Panc1 (cell line): ENCODE measurements around a stretch of chr2.

DNA sequence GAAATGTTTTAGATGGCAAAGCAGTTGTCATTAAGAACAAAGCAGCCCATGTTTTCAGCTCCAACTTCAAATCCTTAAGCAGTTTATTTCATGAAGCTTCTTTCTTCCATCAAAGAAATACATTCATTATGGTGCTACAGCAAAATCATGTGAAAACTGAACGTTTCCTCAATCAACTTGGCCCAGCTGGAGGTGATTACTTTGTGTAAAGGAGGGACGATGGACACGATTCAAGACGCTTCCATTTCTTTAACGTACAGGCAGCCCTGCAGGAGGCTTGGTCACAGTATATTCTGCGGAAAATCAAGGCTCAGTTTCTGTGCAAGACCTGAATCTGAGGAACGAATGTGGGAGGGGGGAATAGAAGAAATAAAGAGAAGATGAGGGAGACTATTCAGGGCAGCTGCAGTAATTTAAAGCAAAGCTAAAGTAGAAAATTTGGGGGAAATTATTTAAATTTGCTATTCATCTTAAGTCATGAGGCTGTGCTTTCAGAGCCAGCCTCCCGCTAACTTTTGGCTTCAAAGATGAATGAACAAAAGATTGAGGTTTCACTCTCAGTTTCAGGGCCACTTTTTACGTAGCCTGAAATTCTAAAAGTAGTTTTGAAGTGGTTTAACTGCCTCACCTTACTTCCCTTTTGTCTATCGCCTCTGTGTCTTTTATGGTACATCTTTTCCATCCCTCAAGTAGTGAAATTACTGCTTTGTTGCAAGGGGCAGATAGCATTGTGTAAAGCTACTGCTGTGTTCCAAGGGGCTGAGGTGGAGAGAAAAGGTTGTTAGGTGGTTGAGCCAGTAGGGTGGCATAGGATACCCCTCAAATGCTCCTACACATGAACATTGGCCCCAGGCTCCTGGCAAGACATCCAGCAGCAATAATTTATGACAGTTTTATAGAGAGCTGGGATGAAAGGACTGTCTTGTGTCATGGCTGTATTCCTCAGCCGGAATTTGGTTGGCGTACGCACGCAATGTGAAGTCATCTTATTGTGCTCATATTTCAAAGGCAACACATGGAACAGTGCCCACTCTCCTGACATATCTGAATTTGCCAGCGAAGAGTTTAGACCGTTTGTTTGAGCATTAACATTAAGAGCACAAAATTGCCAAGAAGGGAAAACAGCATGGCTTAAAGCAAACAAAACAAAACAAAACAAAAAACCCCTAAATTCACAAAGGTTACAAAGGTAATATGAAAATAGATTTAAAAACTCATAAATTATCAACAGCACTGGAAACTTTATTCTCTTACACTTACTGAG, 32.0 kb downstream of the QPCT start:
- RRBS, 2 experiments, result no CpG with 5 or more reads among the region's 16 CpGs

DNA sequence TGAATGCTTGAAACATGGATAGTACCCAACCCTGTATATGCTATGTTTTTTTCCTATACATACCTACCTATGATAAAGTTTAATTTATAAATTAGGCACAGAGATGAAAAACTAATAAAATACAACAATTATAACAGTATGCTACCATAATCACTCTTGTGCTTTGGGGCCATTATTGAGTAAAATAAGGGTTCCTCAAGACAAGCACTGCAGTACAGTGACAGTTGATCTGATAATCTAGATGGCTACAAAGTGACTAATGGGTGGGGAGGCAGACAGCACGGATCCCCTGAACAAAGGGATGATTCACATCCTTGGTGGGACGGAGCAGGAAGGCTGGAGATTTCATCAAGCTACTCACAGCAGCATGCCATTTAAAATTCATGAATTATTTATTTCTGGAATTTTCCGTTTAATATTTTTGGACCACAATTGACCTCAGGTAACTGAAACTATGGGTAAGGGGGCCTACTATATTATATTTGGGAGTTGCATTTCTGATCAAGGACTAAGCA, 109.2 kb downstream of the CDC42EP3 start:
- RRBS, 2 experiments, result no CpG with 5 or more reads among the region's 3 CpGs

DNA sequence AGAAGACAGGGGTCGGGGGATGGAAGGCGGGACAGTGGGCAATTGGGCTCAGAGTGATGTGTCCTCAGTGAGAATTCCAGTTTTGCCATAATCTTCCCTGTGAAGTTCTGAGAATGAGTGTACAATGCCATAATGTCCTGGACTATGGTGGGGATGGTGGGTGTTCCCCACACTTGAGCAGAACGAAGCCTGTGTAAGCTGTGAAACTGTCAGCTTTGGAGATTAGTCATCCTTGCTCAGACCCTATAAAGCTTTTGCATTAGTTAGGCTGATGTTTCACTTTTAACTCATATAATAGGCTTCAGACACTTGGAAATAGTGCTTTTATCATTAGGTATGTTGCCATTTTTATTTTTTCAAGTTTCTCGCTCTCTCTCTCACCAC, 47.4 kb downstream of the CDC42EP3 start:
- RRBS, 2 experiments, result no CpG with 5 or more reads among the region's 4 CpGs

GRCh38 chr2:37670010-37670283, 1.5 kb downstream of the CDC42EP3 start:
- RRBS, 2 experiments, result no CpG with 5 or more reads among the region's 1 CpG

DNA sequence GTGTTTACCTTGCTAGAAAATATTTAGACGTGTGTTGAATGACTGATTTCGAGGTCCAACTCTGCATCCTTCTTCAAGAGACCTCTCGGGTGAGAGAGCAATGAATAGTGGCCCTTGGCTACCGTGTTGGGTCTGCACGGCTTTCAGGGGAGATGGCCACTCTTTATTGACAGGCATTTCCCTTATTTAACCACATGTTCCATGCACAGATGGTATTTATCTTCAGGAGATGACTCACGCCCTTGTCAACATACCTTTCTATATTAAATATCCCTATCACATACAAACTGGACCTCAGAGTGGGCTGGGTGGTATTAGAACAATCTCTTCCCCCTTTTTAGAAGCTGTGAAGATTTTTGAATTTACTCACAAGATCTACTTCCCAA, 109.5 kb upstream of the CDC42EP3 start:
- RRBS, 2 experiments, result no CpG with 5 or more reads among the region's 6 CpGs

DNA sequence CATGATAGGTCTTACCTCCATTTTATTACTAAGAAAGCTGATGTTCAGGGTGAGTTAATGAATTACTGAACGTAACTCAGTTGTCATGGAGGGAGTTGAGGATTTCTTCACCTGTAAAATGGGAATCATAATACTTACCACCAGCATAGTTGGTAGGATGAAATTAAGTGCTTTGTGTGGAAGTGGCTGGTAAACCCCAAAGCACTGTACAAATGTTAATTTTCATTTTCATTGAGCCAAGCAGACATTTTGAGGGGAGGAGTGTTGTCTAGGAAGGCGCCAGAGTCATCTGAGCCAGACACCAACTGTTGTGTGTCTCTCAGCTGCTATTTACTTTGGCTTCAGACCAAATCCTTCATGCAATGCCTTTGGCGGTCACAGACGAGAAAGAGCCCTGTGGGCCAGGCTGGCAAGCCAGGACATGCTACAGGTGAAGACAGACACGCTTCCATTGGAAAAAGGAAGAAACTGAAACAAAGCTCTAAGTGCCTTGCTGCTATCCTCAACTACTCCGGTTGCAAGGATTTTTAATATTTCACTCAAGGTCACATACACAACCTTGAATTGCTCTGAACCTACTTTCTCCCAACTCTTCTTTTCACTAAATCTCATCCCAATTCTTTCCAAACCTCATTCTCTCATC, 115.4 kb upstream of the CDC42EP3 start:
- RRBS, 2 experiments, result no CpG with 5 or more reads among the region's 6 CpGs

DNA sequence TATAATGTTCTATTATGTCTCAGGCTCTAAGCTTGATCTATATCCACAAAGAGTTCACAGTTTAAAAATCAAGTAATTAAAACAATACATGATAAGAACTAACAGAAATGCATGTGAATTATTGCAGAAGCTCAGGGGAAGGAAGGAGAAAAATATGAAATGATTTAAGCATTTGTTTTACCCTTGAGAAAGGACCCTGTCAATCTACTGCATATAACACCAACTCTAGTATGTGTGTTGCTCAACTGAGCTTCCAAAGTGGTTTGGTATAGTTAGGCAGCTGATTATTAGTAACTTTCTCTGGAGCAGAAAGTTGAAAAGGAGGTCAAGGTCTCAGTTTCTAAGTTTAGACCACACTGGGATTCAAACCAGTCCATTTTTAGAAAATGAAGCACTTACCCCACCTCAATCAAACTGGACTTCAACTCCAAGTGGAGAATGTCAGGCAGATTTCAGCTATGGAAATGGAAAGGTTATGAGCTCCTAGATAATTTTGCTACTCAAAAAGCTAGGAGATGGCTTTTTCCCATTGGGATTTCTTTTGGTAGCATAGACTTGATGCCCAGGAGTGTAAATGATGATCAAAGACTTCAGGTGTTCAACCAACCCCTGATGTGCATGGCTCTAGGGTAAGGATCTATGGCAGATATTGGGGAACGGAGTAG, 123.3 kb upstream of the CDC42EP3 start:
- RRBS, 2 experiments, result no CpG with 5 or more reads among the region's 1 CpG

DNA sequence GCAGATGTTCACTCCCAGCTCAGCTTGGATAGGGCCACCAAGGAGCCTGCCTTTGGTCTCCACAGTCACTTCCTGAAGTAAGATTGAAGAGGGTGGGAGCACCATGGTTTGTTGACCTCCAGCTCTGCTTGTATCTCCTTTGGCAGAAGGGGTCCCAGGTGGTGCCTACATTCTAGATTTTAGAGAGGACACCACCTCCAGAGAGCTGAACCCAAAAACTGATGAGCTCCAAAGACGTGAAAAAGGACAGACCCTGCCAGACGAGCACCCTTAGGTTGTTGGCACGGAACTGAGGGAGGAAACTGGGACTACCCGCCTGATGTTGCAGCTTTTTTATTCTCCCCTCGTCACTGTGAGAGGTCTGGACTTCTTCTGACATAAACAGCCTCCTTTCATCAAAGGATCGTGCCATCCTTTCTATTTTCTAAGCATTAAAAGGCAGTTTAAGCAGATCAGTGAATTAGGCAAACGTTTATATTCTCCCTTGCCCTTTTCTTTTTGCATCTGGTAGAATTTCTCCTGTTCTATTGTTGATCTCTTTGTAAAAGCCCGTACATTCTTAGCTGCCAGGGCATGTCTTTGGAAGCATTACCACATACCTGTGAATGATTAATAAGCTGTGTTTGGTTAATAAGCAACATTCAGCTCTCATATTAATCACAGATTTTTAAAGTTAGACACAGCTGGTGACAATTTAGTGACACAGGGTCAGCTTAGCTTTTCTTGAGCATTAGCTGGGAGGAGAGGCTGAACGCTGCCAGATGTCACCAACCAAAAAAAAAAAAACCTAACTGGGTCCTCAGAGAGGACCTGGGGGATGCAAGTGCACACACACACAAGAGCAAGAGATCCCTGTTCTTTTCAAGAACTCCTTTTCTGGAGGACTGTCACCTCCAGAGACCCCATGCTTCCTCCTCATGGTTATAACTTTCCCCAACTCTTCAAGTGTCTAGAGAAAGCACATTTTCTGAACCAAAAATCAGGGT, 33.7 kb upstream of the CYP1B1 start:
- RRBS, 2 experiments, result no CpG with 5 or more reads among the region's 9 CpGs

- RRBS, 2 experiments, result no CpG with 5 or more reads among the region's 6 CpGs
Observed at GRCh38 chr2:38375454-38376007, 1.5 kb downstream of the ATL2 start.

DNA sequence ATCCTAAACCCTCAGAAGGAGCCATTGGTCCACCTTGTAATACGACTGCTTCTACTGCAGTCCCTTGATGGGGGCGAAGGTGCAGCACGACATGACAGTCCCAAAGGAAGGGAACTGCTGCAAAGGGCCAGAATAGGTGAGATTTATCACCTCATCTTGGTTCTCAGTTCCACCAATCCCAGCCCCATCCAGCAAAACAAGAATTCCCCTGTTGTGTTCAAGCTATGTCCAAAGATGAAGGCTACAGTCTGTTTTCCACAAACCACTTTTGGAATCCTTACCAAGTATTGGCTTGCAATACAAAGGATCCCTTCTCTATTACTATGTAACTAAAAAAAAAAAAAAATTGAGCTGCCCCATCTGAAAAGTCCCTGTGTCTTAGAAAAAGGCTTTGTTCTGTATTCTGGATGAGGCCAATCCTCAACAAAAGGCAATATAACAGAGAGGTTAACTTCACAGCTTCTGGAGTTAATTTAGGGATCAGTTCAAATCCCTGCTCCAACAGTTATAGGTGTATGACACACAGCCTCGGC, 61.0 kb upstream of the ATL2 start:
- RRBS, 2 experiments, result no CpG with 5 or more reads among the region's 4 CpGs

DNA sequence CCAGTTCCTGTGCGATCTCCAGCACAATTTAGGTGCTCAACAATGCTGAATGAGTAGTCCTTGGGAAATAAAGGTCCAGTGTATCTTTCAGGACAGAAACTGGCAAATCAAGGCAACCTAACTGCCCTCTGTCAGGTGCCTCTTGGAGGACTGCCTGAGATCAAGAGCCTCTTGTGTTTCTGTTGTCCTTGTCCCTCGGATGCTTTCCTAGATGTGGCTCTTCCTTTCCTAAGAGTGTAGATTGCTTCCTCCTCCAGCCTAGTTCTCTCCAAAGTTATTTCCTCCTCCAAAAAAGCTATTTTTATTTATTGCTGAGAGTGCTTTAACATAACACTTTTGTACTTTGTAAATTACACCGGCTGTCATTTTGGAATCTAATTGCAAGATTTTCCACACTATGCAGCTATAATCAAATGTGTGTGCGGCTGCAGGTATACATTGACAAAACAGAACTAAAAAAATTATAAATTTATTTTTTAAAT, 1.3 kb upstream of the HNRNPLL start:
- RRBS, 2 experiments, result no CpG with 5 or more reads among the region's 4 CpGs

DNA sequence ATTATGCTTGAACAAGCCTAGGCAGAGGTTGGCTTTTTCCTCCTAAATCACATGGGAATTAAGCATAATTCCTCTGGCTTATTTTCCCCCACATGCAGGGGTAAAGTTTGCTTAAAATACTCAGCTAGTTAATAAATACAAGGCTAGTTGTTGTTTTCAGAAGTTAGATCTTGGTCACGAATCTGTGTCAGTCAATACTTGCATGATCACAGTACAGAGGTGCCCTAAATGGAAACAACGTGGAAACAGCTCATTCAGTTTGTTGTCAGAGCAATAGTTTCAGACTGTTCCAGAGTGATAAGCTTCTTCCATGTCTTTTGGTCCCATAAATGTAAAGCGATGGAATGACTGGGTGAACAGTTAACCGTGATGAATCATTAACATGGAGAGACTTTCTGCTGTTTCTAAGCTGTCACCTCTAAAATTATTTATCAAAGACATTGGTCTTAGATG, 16.5 kb downstream of the GEMIN6 start:
- RRBS, 2 experiments, result no CpG with 5 or more reads among the region's 4 CpGs

GRCh38 chr2:38827476-38828131, 48.1 kb downstream of the DHX57 start:
- RRBS, 2 experiments, result no CpG with 5 or more reads among the region's 10 CpGs

- RRBS, 2 experiments, result no CpG with 5 or more reads among the region's 7 CpGs
Observed at GRCh38 chr2:38852598-38853445, 22.9 kb downstream of the DHX57 start.

DNA sequence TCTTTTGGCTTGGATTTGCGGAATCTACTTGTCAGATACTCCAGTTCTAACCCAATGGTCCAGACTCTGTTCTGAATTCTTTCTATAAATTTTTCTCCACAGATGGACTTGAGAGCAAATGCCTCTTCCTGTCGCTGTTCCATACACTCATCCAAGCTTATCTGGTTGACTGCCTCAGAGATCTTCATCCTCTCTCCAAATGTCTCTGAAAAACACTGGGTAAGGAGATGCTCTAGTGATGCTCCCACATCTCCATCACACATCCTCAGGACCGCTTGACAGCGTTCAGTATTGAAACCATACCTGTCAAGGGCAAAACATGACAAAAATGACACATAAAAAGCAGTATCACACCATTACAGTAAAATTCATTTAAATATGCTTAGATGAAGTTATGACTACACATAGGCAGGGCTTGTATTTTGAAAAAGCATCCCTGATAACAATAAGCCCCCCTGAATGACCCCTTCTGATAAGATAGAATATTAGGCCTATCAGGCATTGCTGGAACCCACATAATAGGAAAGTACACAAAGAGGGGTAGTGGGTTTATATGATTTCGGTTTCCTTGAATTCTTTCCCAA, 14.1 kb downstream of the DHX57 start:
- RRBS, 2 experiments, result no CpG with 5 or more reads among the region's 5 CpGs

DNA sequence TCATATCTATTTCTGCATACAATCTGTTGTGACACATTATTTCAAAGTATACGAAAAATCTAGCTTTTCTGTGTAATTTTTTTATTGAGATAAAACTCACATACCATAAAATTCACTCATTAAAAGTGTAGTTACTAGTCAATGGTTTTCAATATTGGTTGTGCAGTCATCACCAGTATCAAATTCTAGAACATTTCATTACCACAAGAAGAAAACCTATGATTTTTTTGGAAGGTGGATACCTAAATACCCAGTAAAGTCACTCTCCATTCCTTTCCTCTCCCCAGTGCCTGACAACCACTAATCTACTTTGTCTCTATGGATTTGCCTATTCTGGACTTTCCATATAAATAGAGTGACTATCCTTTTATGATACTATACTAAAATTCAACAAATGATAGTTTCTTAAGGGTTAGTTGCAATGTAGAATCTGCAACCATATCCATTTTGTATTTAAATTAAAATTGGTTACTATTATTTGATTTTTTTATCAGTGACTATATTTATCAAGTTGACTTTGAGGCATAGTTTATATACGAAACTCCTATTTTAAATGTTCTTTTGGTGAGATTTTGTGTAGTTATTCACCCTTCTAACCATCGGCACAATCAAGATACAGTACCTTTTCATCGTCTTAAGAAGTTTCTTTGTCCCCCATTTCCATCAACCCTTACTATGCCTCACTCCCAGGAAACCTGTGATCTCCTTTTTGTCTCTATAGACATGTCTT, 68.9 kb downstream of the SOS1 start:
- RRBS, 2 experiments, result no CpG with 5 or more reads among the region's 4 CpGs

DNA sequence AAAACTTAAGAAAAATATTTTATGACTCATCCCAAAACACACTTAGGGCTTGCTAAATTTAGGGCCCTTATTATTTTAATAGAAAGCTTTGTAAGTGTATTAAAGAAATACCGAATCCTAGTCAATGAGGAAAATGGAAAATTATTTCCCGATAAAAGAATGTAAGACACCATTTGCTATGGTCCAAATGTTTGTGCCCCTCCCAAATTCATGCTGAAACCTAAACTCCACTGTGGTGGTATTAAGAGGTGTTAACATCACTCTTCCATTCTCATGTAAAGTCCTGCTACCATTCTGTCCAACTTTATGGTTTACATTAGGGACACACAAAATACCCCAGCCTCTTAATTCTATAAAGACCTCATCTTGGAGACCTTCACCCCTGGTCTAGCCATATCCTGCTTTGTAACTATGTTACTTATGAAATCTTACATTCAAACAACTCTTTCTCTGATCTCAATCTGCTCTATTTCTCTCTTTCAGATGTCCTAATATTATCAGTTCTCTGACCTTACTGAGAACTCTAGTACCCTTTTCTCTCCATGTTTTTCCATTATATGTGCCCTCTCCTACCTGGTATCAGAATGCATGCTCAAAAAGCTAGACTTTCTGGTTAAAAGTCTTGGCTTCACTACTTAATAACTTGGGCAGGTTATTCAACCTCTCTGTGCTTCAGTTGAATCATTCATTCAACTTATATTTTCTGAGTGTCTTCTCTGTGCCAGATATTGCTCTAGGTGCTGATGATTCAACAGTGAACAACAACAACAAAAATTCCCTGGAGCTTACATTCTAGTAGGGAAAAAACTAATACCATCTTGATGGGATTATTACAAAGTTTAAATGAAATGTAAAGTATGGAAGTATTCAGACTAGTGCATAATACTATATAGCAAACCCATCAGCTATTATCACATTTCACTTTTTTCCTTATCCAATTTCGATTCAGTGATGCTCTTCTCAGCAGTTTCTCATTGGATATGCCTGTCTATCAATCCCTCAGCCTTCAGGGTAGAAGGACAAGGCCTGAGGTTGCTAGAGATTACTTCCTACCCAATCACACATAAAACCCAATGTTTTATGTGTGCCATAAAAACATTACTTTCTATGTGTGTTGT, 55.4 kb downstream of the SOS1 start:
- RRBS, 2 experiments, result no CpG with 5 or more reads among the region's 3 CpGs

DNA sequence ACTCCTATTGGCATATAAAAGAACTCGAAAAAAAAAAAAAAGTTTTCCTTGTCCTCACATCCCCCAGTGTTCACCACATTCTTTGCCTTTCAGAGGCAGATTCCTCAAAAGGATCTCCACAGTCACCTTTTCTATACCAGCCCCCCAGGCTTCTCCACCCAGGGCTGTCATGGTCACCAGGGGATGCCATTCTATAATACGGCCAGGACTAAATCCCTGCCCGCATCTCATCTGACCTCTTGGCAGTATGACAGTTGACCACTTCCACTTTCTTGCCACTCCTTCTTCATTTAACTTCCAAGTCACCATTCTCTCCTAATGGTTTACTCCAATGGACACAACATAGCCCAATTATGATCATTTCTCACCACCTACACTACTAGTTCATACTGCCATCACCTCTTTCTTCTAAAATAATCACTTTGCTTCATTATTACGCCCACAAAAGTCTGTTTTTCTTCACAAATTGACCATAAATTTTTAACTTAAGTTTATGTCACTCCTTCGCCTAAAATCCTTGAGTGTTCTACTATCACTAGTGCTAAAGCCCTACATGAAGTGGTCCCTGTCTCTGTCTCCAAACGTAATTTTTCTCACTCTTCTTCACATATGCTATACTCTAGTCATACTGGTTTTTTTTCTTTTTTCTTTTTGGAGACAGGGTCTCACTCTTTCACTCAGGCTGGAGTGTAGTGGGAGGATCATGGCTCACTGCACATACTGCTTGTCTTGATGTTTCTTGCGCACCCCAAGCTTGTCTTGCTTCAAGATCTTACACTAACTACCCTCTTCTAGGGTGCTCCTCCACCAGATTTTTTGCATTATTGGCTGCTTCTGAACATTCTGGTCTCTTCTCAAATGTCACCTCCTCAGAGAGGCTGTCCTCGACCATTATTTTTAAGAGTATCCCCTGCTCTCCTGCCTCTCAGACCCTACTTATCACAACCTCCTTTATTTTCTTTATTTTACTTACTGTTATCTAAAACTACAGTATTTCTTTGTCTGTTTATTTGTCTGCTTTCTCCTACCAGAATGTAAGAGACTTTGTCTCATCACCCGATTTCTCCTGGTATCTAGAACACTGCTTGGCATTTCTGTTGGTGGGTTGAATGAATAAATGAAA, 28.9 kb downstream of the SOS1 start:
- RRBS, 2 experiments, result no CpG with 5 or more reads among the region's 9 CpGs

DNA sequence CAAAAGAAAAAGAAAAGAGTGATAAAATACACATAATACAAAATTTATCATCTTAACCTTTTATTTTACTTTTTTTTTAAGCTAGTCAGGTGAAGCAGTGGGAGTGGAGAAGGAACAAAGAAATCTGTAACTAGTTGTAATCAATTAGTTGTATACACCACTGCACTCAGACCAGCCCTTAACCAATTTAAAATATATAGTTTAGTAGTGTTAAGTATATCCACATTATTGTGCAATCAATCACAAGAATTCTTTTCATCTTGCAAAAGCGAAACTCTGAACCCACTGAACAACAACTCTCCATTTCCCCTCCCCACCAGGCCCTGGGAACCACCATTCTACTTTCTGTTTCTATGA, 7.9 kb upstream of the SOS1 start:
- RRBS, 2 experiments, result no CpG with 5 or more reads among the region's 1 CpG

DNA sequence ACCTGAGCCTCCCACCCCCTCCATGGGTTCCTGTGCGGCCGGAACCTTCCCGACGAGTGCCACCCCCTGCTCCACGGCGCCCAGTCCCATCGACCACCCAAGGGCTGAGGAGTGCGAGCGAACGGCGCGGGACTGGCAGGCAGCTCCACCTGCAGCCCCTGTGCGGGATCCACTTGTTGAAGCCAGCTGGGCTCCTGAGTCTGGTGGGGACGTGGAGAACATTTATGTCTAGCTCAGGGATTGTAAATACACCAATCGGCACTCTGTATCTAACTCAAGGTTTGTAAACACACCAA, 123.6 kb upstream of the SOS1 start:
- RRBS, 2 experiments, result no CpG with 5 or more reads among the region's 15 CpGs